Cardiac atrium fibroblast (primary cell): Measurements from ENCODE around the gene SOCS2.

DNA sequence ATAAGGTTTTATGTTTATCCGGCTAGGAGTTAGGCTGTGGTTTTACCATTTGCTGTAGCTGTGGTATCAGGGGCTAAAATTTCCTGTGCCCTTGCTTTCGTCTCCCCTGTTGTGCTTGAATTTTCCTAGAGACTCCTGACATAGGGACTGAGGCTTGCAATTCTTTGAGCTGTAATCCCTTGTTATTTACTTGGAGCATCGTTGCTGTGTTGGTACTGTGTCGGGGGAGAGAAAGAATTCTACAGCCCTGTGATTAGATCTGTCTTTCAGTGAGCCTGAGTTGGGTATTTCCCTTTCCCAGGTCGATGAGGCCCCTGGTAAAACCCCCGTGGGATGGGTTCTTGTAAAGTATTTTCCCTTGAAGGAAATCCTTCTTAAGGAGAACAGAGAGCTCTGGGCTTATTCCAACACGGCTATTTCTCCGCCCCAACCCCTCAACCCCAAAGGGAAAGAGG lies 253.3 kb upstream of the BTG1 start:
- RAMPAGE, long total RNA, result no peak

DNA sequence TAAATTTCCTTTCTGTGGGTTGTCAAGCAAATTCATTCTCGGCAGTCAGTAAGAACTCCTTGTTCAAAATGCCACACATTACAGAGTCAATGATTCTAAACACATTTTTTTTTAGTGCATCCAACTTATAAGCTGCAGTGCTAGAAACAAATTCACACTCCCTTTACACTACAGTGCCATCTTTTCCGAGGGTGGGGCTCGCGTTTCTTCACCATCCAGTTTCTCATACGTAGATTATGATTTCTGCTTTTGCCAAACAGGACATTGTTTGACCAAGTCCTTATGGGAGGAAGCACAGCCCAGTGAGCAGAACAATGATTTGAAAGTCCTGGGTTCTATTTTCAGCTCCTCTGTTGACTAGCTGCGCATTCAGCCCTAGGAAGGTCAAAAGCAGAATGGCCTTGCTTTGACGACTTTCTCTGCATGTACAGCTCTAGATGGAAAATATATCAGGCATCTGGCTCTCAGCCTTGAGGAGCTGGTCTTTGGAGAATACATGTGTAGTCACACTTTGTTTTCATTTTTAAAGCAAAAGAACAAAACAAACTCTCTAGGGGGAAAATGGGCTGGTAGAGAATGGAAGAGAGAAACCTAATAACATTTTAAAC lies 257.5 kb upstream of the PLEKHG7 start:
- RAMPAGE, long total RNA, result no peak

DNA sequence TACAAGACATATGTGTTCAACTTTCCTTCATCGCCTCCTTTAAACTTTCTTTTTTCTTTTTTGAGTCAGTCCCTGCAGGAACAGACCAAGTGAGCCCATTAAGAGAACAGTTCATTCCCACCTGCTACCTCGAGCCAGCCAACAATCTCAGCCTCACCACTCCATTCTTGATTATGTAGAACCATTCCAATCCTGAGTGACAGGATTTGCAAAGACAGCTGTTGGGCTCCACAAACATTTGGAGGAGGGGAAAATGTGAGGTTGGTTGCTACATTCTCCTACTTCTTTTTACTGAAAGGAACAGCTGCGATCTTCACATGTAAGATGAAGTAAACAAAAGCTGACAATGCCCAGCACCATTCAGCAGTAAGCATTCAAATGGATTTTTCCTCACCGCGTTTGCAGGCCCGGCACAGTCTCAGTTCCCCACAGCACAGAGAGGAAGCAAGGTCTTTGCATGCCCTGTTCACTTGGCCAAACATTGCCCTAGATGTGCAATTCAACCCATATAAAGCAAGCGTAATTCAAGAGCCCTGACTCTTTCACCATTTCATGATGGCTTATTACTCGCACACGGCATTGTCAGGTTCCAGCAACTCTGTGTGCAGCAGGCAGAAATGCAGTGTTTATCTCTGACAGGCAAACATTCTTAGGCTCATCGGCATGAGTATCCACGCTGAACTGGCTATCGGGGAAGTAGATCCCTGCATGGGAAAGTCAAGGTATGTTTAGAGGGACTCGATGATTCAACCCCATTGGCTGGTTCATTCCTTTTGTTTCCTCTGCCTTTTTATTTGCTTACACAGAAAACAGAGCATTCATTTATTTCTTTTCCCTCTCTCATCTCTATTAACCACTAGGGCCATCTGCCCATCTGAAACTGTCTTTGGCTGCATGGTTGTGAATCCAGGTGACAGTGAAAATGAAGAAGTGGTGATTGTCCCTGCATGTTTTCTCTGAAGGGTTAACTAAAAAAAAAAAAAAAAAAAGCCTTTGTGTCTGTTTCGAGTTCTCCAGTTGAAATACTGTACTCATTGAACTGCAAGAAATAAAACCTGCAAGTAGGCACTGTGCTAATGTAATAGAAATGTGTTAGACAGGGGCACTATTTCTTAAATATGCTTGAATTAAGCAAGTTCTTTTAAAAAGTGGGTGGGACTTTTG lies 236.1 kb upstream of the PLEKHG7 start:
- RAMPAGE, long total RNA, result no peak

GRCh38 chr12:92539154-92539835 lies 163.5 kb upstream of the PLEKHG7 start:
- RAMPAGE, long total RNA, result no peak

DNA sequence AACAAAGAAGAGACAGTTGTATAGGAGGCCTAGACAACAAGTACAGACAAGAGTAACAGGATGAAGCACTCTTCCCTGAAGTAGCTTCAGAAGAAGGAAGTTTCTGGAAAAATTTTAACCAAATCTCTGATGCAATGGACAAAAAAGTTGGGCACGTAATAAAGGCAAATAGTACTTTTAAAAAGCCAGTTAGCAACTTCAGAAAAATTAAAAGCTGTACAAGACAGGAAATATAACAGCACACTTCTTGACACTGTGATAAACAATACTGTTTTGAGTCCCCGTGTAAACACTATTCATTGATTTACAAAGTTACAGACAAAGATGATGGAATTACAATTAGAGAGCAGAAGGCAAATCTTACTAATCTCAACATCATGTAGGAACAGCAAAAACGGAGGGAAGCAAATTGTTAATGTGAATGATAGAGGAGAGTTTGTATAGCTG lies 134.0 kb upstream of the PLEKHG7 start:
- RAMPAGE, long total RNA, result no peak

DNA sequence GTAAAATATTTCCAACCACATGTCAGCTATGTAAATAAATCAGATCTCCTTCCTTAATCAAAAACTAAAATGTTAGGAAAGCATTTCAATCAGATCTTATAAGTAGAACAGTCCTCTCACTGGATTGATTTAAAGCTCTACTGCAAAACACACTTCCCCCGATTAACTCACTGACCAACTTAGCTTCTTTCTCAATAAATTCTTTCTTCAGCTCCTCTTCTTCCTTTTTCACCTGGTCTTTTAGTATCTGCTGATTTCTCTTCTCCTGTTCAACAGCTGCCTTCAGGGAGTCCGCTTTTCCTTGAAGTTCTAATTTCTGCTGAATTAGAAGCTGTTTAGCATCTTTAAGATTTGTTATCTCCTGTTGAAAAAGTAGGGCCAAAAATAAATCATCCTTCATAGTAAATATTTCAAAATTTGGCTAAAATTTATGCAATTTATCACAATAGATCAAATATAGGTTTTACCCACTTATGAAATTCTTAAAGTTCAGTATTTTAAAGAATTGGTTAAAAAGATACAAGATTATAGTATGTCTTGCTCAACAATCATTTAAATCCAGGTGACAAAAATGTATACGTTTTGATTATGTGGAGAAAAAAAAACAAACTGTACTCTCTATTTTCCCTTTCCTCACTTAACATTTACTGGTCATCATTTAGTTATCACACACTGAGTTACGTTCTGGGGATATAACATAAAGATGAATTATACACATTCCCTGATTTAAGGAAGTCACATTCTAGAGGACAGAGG lies 76.3 kb downstream of the PLEKHG7 start:
- RAMPAGE, long total RNA, result no peak

DNA sequence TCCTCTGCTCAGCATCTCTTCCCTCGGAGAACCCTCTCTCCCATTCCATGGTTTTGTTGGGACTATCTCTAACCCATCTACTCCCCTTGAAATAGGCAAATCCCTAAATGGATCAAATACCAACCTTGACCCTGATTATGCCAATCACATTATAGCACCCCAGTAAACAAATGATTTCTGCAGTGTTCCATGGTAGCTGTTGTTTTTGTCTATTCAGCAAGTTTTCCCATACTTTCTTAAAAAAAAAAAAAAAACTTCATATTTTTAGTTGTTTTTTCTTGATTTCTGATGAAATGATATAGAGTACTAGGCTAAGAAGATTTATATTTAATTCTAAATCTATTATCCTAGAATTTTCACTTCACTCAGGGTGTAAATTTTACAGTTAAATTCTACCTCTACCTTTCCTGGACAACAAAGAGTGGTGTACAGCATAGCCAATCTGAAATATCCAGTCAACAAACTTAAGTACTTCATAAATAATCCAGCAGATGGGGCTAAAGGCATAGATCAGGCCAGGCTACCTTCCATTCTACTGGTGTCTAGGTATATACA lies 82.1 kb downstream of the PLEKHG7 start:
- RAMPAGE, long total RNA, result no peak

- RAMPAGE, long total RNA, result no peak
These were observed 101.1 kb downstream of the EEA1 start for GRCh38 chr12:92827915-92828429.

DNA sequence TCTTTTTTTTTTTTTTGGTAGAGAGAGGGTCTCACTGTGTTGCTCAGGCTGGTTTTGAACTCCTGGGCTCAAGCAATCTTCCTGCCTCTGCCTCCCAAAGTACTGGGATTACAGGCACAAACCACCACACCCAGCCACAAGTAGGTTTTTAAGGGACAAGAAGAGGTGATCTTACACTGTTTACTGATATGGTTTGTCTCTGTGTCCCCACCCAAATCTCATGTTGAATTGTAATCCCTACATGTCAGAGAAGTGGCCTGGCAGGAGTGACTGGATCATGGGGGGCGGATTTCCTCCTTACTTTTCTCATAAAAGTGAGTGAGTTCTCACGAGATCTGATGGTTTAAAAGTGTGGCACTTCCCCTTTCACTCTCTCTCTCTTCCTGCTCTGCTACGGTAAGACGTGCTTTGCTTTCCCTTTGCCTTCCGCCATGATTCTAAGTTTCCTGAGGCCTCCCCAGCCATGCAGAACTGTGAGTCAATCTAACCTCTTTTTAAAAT lies 11.9 kb upstream of the EEA1 start:
- RAMPAGE, long total RNA, result no peak

GRCh38 chr12:92999805-93000445 lies 70.8 kb upstream of the EEA1 start:
- RAMPAGE, long total RNA, result no peak

- RAMPAGE, long total RNA, result no peak
These were observed 87.9 kb upstream of the EEA1 start for GRCh38 chr12:93016983-93017313.

- RAMPAGE, long total RNA, result no peak
These were observed 201.3 kb upstream of the EEA1 start for GRCh38 chr12:93130295-93130801.

GRCh38 chr12:93201907-93202437 lies 175.8 kb upstream of the NUDT4 start:
- RAMPAGE, long total RNA, result no peak

- RAMPAGE, long total RNA, result no peak
These were observed 4.7 kb upstream of the NUDT4 start for GRCh38 chr12:93372966-93373498.

DNA sequence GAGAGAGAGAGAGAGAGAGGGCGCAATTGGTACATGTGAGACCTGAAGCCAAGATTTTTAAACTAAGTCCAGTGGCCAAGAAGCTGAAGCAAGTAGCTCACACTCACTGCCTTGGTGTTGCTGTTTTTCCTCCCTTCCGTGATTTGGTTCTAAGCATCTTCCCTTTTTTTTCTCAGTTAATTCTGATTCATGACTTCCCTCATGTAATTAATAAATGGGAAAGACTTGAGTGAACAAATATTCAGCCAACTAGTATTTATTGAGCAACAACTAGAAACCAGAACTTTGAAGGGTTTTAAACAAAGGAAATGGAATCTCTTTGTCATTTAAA lies 2.3 kb upstream of the NUDT4 start:
- RAMPAGE, long total RNA, result no peak

DNA sequence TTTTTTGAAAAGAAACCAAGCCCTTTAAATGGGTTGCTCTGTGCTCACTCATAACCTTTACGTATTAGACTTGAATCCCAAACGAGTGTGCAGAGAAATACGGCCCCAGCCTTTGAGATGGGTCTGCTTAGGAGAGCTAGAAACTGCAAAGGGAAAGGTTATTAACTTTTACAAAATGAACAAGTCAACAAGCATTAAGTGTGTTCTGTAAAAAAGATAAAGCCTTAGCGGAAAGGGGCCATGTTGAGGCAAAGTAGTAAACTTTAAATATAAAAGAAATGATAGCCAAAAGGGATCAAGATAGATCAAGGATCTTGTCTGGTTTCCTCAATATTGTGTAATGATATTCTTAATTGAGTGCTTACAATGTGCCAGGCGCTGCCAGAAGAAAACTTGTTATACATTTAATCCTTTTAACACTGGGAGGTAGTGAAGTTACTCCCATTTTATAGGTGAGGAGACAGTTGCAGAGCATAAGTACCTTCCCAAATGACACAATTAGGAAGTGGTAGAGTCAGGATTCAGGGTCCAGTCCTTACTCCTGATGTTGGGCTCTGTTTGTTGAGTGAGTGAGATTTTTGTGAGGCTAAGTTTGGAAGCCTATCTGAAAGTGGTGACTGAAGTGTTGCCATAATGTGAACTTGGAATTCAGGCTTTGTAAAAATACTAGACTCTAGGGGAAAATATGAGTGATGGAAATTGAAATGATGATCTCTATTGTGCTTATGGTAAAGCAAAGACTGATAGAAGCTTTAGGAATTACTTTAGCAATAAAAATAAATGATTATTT lies 2.1 kb downstream of the NUDT4 start:
- RAMPAGE, long total RNA, result no peak

DNA sequence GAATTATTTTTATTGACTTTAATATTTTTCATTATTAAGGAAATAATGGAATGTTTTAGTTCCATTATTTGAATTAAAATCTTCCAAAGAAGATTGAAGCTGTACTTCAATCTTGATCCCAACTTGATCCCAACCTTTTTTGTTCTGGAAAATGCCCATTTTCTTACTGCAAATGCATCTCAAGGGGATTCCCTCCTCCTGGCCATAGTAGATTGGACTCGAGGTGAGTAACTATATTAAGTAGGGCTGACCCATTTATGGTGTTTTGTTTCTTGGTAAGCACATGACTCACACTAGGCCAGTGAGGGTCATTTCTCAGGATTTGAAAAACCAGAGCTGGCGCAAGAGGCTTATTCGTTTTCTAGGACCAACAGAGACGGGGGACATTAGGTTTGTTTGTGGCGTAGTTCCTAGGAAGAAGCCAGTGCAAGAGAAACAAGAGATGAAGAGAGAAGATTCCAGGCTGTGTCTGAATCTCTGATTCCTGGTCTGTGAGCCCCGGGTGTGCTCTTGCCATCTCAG lies 51.4 kb downstream of the MRPL42 start:
- RAMPAGE, long total RNA, result no peak

- RAMPAGE, long total RNA, result no peak
These were observed 2.3 kb upstream of the SOCS2 start for GRCh38 chr12:93570114-93570696.

DNA sequence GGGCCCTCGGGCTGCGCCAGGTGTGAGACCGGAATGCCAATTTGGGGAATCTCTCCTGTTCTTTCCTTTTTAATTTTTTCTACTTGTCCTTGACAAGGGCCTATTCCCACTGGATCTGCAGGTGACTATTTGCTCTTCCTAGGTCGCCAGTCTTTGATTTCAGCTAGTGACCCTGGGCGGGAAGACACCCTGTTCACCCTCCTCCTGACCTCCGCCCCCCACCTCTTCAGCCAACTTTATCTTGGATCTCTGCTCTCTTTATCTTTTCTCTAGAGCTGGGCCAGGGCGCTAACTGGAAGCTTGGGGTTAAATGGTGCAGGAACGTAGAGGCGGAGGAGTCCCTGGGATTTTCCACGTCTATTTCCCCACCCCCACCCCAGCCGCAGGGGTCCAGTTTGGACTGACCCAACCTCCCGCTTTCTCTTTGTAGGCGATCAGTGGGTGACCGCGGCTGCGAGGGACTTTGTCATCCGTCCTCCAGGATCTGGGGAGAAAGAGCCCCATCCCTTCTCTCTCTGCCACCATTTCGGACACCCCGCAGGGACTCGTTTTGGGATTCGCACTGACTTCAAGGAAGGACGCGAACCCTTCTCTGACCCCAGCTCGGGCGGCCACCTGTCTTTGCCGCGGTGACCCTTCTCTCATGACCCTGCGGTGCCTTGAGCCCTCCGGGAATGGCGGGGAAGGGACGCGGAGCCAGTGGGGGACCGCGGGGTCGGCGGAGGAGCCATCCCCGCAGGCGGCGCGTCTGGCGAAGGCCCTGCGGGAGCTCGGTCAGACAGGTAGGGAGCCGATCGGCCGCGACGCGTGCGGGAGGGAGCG lies at the start of gene SOCS2:
Gene SOCS2, plus strand, starts transcription at position 421 of the 822 bp plus-strand sequence.
- RAMPAGE, long total RNA, result no peak

GRCh38 chr12:93711314-93711830 lies 34.2 kb downstream of the CRADD start:
- RAMPAGE, long total RNA, result no peak